Neural crest cell (in vitro differentiated cells): ENCODE measurements around the genes GUF1 and CORIN.

DNA sequence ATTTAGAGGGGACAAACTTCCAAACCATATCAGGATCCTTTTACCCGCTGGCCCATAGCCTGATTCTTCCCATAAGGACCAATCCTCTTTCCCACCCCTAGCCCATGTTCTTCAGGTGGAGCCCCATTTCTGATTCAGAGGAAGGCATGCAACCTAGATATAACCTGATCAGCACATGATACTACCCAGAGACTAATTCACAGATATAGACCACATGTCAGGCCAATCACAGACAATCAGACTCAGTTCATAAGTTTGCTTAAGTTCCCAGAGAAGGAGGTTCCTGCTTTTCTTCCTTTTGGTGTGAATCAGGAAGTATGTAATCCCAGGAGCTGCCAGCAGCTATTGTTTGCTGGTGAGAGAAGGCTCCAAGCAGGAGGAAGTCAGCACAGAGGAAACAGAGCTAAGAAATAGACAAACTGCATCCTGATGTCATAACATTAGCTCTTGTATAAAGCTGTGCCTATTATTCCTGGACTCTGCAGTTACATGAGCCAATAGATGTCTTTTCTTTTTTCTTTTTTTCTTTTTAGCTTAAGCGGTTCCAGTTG is 50.8 kb downstream of the UCHL1 start:
- PRO-cap: no peak

GRCh38 chr4:41359428-41359755 is 102.7 kb downstream of the UCHL1 start:
- PRO-cap: no peak

GRCh38 chr4:41369570-41370315 is 113.0 kb downstream of the UCHL1 start:
- PRO-cap: no peak

GRCh38 chr4:41427278-41428075 is 110.5 kb upstream of the LIMCH1 start:
- PRO-cap: no peak

DNA sequence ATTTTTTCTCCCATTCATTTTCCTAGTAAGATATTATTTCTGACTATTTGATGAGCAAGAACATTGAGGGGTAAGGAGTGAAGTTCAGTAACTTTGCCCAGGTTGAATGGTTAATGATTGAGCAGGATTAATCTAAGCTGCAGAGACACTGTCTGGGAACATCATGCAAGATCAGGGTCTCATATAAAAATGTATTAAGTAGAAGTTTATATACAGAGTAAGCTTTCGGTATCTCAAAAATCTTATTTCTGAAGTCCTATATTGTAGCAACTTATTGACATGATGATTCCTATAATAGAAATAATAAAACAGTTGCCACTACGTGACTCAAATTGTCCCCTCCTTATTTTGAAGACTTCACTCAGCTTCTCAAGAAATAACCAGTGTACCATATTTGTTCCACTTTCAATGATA is 102.3 kb upstream of the LIMCH1 start:
- PRO-cap: no peak

GRCh38 chr4:41437191-41437509 is 100.8 kb upstream of the LIMCH1 start:
- PRO-cap: no peak

- PRO-cap: no peak
Measured at GRCh38 chr4:41538837-41539691, 1.1 kb downstream of the LIMCH1 start.

DNA sequence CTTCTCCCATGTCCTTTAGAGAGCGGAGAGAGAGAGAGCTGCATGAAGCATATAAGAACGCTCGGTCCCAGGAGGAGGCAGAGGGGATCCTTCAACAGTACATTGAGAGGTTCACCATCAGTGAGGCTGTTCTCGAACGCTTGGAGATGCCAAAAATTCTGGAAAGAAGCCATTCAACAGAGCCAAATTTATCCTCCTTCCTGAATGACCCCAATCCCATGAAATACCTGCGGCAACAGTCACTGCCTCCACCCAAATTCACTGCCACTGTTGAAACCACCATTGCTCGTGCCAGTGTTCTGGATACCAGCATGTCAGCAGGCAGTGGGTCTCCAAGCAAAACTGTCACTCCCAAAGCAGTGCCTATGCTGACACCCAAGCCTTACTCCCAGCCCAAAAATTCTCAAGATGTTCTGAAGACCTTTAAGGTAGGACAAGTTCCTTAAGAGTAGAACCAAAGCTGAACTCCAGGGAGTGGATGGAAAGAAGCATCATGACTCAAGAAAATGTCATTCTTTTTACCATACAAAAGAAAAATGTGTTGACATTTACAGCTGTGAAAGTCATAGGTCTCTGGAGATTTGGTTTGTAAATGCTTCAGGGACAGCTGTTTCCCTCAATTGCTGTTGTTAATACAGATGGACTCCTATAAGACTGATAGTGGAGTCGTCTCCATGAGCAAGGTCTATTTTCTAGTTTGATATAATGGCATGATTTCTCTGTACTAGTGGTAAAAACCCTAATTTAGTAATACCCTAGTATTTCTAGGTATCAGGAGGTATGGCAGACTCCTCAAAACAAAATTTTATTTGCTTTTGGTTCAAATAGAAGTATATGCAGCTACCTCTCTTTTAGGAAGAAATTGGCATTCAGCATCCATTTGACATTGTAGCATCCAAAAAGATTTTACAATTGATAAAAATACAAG is 101.8 kb downstream of the PHOX2B start:
- PRO-cap: no peak

GRCh38 chr4:41991346-41991756 is 1.0 kb downstream of the SLC30A9 start:
- PRO-cap: no peak

DNA sequence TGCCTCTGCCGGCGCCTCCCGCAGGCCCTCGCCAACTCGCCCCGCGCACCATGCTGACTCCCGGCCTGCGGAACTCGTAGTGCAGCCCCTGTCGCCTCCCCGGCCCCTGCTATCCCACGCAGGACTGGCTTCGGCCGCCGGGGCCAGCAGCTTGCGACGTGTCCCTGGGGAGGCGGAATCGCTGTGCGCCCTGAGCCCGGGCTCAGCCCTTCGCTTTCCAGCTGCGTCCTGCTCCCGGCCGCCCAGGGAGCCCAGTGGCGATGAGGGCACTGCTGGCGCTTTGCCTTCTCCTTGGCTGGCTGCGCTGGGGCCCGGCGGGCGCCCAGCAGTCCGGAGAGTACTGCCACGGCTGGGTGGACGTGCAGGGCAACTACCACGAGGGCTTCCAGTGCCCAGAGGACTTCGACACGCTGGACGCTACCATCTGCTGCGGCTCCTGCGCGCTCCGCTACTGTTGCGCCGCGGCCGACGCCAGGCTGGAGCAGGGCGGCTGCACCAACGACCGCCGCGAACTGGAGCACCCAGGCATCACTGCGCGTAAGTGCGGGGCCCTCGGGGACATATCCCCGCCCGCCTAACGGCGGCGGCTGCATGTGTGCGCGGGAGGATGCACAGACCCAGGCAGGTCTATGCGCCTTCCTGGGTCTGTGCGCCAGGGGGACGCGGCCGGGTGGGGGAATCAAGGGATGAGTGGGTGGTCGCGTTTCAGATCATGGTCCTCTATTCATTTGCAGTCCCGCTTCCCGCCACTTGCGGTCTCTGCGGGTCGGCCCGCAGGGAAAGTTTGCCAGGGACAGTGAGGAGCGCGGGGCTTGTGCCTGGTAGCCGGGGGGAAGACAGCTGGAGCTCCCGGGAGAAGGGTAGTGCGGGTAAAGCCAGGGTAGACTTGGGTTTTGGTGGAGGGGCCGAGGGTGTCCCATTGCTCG is 772 bp downstream of the SHISA3 start:
- PRO-cap: bidirectional peak, plus-strand start at position 796 of the sequence, minus-strand start at position 514 of the sequence

- PRO-cap: no peak
Measured at GRCh38 chr4:42412025-42412584, 14.8 kb downstream of the SHISA3 start.

DNA sequence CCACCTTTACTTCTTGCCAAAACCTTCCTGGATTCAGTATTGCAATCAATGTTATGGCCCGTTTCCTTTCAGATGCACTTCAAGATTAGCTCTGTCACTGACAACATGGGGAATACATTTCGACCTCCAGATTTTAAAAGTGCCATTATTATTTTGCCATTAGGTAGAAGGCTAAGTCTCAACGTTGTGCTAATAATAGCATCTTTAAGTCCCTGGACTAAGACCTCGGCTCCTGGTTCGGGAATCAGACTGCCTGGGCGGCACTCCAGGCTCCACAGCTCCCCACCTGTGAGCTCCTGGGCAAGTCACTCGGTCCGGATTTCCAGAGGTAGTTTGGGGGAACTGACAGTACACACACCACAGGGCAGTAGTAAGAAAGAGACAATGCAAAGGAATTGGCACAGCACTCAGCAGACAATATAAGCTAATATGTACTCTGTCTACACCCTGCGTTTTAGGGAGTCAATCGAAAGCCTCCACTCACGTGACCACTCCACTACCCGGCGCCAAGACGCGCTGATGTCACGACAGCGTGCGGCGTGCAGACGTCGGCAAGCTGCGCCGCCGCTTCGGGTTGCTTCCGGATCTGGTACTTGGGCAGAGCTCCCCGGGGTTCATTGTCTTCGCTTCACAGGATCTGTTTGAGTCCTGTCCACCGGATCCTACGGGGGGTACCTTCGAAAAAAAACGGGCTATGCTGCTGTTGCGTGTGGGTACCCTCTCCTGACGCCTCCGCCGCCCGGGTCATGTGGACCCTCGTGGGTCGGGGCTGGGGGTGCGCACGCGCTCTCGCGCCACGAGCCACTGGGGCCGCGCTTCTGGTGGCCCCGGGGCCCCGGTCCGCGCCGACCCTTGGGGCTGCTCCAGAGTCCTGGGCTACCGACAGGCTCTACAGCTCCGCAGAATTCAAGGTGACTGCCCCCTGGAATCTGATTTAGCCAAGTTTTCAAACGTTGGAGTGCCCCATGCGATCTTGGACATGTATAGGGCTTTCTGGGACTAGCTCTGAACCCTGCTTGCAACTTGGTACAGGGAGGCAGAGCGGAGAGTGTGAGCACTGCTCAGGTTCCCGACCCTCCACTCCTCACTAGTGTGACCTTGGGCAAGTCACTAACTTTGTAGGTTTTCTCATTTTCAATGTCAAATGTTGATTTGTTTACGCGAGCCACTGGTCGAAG is at the start of gene GUF1:
Gene GUF1 (plus strand): TSS at position 544 of the 1,178 bp plus-strand sequence.
- PRO-cap: bidirectional peak, plus-strand start at position 247 of the sequence, minus-strand start at position 251 of the sequence; bidirectional peak, plus-strand start at position 577 of the sequence, minus-strand start at position 463 of the sequence; bidirectional peak, plus-strand start at position 797 of the sequence, minus-strand start at position 750 of the sequence; bidirectional peak, plus-strand start at position 1,021 of the sequence, minus-strand start at position 1,050 of the sequence; unidirectional peak, minus-strand start at position 1,089 of the sequence

- PRO-cap: no peak
Measured at GRCh38 chr4:45119997-45120706, 393.8 kb upstream of the GNPDA2 start.

- PRO-cap: no peak
Measured at GRCh38 chr4:45324757-45325154, 598.4 kb upstream of the GNPDA2 start.

GRCh38 chr4:46390409-46390916 is 535 bp upstream of the GABRA2 start:
- PRO-cap: no peak

DNA sequence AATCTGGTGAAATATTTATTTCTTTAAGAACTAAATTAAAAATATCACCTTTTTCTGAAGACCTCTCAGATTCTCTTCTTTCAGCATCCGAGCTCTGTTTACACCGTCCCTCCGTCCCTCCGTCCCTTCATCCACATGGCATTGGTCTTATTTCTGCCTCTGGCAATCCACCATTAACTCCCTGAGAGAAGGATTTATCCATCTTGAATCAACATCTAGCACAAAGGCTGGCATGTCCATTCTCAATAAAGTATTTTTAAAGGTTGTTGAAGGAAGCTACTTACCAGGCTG is 63.2 kb downstream of the ATP10D start:
- PRO-cap: no peak

DNA sequence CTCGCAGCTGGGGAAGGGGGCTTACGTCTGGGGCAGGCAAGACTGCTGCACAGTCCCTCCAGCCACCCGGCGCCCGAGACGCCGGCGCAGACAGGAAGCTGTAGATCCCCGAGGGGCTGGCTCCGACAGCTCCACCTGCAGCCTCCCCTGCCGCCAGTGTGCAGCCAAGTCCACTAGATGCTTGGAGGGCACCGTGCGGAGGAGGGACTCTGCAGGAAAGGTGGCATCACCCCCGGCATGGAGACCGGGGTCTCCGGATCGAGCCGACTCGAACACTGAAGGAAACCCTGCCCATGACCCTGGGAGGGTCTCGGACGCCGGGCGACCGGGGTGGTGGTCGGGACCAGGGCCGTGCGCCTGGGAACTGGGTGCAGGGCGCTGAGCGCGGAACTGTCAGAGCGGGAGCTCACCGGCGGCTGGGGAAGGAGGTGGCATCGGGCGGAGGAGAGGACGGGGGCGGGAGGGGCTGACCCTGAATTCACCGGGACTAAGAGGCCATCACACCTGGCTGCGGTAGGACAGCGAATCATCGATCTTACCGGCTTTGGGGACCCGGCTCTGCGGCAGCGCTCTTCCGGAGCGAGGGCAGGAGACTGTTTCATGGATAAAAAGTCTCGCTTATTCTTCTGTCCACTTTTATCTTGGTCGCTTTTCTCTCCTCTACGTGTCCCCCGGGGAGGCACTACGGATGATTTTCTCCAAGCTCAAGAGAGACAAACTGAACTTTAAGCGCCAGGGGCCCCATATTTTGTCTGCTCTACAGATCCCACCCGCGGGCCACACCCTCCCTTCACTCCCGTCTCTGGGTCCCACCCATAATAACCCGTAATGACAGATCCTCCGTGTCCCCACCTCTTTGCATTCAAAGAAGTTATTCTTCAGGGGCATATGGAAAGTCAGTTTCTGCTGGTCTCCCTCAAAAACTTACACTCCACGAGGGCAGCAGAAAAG is at the start of gene CORIN:
Gene CORIN (minus strand): TSS at position 720 of the 951 bp plus-strand sequence.
- PRO-cap: no peak

GRCh38 chr4:47851686-47852075 is 13.8 kb upstream of the CORIN start:
- PRO-cap: no peak

DNA sequence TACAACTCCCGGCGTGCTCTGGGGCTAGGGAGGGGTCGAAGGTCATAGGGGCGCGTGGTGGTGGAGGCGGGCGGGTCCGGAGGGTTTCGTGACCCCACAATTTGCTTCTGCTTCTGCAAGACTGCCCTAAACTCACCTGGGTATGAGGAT is 267 bp upstream of the NFXL1 start:
- PRO-cap: bidirectional peak, plus-strand start at position 45 of the sequence, minus-strand start outside the sequence

DNA sequence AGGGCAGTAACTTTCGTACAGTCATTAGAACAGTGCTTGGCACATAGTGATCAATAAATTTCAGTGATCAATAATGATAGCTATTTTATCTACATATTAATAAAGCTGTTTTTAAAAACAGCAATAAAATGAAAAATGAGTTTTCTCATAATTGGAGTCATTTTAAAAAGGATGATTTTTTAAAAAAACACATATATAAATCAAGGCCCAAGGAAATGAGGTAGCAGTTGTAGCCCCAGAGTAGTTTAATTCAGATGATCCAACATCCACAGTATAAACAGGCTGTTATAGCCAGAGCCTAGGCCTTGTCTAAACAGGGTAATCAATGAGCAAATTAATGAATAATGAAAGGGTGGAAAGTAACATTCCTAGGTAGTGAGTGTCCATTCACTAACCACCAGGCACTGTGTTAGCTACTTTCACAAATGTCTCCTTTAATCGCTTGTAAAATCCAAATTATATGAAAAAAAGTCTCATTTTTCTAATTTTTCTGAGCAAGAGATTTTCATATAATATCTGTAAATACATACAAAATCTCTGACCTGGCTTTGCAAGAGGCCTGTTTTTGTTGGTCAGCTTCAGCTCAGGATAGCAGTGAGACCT is 25.4 kb downstream of the TXK start:
- PRO-cap: no peak